ENCODE measurements around the genes PLA2G2C and VWA5B1.

- RRBS: 86% methylated on average over 14 of the region's 40 CpGs
These were observed 13.9 kb downstream of the SLC66A1 start for GRCh38 chr1:19325675-19326767.

GRCh38 chr1:19338869-19339725, 27.0 kb downstream of the SLC66A1 start:
- RRBS: 81% methylated on average over 5 of the region's 32 CpGs

DNA sequence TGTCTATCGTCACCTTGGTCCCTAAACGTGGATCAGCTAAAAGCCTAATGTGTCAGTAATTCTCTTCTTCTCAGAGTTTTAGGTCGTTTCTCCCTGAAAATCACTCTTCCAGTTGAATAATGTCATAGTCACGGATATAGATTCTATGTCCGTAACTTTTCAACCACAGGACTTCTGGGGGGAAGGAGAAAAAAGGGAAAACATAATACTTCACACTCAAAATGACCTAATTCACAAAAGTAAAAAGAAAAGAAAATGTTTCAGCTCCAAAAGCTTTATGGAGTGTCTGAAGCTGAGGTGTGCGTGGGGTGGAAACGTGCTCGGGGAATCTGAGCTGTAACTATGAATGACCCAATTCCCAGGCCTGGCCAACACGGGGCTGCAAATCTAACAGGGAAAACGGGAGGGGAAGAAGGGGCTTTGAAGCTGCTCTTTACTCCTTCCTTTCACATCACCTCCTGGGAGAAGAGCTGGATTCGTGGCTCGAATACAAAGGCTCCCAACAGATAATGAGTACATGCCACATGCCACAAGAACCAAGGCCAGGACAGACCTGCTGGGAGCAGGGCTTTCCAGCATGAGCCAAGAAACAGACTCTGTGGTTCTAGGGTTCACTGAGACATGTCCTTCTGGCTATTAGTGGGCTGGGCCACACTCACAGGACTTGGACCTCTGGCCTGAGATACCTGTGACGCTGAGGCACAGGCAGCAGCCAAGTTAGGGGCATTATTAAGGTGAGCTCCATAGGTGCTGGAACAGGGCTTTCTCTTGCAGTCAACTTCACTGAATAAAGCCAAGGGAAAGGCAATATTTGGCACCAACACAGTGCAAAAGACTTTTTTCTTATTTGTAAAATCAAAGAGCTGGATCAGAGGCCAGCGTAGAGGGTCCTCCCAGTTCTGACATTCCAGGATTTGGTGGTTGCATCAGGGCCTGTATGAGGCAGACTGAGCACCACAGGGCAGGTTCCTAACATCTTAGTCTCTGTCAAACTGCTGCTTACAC, 51.5 kb downstream of the SLC66A1 start:
- RRBS: no CpG with 5 or more reads among the region's 14 CpGs

- RRBS: no CpG with 5 or more reads among the region's 28 CpGs
These were observed 47.5 kb downstream of the CAPZB start for GRCh38 chr1:19437562-19438439.

DNA sequence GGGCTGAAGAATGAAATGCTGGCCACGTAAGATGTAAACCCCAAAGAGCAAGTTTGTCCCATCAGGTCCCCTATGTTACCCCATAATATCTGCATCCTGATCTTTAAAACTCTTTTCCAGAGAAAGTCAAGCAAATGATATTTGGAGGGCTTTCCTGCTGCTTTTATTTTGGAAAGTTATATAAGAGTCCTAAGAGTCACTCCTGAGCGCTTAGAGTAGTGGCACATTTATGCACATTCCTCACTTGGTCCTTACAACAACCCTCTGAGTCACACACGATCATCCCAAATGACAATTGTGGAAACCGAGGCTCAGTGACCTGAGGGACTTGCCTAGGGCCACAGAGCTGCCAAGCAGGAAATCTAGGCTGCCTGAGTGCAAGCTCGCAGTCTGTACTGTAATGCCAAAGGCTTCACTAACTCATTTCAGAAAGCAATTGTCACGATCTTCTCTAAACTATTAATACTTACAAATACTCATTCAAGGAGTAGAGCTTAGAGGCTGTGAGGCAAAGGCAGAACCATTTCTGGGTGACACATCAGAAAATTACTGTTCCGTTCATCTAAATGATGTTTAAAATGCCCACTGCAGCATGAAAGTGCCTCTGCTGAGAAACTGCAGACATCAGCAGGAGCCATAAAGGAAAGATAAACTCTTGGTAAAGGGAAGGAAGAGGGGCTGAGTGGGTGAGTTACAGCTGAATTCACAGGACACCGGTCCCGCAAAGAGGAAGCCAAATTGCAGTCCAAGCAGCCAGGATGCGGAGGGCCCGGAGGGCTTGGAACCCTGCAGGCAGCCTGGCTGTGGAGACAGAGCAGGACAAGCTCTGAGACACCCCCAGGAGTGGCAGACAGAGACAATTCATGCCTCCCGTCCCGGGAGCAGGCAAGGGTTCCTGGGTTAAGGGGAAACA, 30.8 kb downstream of the CAPZB start:
- RRBS: 8% methylated on average over 6 of the region's 13 CpGs

DNA sequence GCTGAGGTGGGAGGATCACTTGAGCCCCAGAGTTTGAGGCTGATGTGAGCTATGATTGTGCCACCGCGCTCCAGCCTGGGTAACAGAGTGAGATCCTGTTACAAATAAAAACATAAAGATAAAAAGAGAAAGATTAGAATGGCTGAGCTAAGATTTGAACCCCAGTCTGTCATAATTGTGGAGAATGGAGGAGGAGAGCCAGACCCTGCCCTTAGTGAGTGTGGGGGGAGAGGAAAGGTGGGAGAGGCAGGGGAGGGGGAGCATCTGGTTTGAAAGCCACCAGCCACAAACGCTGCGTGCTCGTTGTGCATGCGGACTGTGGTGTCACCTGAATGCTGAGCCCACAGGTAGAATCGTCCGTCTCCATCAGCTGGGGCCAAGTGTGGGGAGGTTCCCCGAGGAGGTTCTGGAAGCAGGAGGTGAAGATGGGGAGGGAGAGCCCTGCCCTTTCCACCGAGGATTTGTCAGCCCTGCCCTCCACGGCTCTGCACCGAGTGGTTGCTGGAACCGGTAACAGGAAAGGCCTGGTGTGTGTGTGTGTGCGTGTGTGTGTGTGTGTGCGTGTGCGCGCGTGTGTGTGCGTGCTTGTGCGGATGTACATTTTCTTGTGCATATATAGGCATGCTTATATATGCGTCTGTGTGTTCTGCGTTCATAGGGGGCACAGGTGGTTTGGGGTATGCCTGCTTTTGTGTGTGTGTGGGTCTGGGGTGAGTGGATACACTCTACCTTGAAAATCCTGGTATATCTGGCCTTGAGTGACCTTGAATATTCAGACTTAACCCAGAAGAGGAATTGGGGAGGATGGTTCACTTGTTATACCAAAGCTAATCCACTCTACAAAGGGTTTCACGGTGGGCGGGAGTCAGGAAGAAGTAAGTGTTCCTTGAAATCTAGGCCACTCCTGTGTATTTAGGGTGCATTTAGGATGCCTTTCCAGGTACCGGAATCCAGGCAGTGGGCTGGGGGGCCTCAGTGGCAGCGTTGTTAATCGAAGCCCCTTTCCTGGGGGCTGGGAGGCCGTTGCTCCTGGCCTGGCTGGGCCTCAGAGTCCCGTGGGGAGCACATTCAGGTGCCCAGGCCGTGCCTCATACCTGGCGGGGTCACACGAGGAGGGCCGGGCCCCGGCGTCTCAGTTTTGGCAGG, 3.6 kb downstream of the NBL1 start:
- RRBS: 19% methylated on average over 2 of the region's 35 CpGs

GRCh38 chr1:19682325-19682851, 17.7 kb downstream of the HTR6 start:
- RRBS: no CpG with 5 or more reads among the region's 5 CpGs

DNA sequence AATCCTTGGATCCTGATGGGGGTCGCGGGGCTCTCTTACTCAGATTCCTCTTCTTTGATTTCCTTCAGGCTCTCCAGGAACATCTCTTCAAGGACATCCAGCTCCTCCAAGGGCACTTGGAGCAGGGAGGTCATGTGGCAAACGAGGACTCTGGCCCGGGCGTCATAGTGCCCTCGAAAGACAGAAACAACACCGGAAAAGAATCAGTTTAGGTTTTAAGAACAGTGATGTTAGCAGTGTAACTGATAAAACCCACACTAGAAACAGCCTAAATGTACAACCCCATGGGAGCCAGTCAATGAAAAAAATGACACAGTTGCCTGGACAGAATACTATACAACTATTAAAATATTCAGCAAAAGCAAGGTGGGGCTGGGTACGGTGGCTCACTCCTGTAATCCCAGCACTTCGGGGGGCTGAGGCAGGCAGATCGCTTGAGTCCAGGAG, 44.1 kb downstream of the TMCO4 start:
- RRBS: 100% methylated on average over 3 of the region's 10 CpGs

DNA sequence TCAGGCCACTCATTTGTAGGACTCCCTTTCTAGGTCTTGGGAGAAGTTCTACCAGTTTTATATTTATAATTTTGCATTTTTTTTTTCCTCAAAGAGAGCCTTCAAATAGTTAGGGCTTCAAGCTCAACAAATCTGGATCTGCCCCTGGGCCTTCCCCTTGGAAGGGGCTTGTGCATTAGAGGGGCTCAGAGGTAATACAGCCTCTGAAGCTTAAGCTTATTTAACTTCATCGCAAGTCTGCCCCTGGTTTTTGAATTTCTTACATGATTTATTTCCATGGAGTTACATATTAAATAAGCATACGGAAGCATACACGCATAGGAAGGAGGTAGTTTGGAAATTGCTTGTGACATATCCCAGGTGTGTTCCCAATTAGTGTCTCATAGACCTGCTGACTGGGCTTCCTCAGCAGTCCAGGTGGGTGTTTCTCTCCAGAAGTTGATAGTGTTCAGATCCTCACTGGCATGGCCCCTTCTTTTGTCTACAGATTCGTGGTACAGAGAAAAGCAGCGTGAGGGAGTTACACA, 14.9 kb downstream of the OTUD3 start:
- RRBS: no CpG with 5 or more reads among the region's 5 CpGs

DNA sequence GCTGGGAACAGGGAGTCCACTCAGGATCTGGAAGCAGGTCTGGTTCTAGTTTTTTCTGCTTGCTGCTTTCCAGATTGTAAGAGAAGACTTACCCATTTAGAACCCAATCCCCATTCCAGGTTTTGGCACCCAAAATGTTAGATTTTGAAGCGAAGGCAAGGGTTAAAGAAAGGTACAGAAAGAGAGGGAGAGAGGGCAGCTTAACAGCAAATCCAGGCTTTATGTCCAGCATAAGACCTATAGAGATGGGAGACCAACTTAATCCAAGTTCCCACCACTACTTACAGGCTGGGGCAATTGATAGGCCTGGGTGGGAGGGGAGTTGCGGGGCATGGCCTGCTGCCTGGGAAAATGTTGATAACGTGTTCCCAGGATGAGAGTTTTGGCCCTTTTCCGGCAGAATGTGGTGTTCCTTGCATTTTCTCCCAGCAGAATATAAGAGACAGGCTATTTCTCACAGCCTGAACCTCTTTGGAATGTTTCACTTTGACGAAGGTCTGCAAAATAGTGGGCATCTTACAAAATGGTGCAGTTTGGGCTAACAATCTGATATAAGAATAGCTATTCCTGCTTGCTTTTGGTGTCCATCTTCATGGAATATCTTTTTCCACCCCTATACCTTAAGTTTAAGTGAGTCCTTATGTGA, 34.9 kb upstream of the PLA2G5 start:
- RRBS: no CpG with 5 or more reads among the region's 5 CpGs

- RRBS: no CpG with 5 or more reads among the region's 2 CpGs
These were observed 4.7 kb upstream of the PLA2G2D start for GRCh38 chr1:20124109-20124403.

DNA sequence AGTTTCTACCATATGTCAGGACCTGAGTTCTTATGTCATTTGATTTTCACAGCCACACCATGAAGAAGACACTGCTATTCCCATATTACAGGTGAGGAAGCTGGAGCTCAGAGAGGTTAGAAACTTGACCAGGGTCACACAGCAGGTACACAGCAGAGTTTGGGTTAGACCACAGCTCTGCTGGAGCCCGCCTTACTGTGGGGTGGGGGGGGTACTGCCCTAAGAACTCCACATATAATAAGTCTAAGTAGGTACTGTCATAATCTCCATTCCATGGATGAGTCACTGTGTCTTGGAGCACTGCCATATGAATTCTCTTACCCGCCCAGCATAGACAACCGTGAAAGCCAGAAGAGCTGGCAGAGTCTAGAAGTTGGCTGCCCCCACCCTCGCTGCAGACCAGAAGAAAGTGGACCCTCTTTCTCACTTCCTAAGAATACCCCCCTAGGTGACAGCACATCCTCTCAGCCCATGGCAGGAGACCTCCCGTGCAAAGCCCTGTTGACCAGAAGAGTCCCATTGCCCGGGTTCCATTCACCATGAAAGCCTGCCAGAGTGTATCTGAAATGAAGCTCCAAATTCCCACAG, 5.2 kb upstream of the PLA2G2D start:
- RRBS: no CpG with 5 or more reads among the region's 6 CpGs

DNA sequence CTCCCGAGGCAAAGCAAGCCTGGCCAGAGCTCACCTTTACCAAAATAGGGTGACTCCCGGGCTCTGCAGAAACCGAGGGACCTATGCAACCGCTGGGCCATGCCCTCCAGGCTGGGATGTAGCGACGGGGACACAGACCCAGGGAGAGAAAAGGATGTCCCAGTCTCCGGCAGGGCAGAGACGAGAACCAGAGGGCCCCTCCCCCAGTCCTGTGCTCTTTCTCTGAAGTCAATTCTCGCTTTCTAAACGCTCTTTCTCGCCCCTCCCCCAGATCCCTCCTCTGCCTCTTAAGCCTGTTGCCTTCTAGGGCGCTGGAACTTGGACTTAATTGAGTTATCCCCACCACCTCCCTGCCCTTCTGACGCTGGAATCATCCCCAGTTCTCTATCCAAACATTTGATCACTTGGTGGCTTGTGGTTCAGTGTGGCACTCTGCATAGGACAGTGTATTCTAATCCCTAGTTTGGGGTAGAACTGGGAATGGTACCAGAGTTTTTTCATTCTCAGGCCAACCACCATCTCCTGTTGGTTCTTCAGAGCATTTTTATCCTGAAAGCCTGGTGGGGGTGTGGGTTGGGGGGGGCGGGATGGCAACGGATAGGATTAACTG, at the start of gene PLA2G2C:
Gene PLA2G2C (minus strand): TSS at position 193 of the 610 bp plus-strand sequence.
- RRBS: 1% methylated on average over 4 of the region's 15 CpGs

DNA sequence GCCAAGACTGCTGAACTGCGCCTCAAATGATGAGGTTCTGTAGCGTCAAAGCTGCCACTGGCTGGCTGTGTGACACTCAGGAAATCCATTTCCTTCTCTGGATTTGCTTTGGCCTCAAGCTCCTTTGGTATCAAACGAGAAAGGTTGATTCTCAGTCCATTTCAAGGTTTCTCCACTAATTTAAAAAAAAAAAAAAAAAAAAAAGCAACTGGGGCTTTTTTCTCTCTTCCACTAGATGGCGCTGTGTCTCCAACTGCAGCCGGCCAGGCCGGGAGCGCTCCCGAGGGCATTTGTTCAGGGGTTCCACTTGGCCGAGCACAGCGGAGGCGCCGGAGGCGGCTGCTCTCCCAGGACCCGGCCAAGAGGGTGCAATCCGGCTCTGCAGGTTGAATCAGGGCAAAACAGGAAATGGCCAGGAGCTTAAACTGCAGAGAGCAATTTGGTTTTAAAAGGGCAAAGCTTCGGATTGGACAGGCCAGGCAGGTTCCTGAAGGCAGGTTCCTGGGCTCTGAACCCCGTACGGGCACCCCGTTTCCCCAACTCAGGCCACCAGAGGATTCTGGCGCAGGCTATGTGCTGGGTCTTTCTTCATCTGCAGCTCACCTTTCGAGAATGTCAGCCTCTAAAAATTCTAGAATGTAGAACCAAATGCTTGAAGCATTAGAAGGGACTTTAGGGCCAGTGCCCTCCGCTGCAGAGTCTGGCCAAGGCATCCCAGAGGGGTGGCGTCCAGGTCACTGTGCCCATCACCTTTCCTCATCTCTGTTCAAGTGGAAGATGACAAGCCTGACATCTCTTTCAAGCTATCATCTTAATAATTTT, 26.7 kb upstream of the PLA2G2C start:
- RRBS: 2% methylated on average over 7 of the region's 23 CpGs

DNA sequence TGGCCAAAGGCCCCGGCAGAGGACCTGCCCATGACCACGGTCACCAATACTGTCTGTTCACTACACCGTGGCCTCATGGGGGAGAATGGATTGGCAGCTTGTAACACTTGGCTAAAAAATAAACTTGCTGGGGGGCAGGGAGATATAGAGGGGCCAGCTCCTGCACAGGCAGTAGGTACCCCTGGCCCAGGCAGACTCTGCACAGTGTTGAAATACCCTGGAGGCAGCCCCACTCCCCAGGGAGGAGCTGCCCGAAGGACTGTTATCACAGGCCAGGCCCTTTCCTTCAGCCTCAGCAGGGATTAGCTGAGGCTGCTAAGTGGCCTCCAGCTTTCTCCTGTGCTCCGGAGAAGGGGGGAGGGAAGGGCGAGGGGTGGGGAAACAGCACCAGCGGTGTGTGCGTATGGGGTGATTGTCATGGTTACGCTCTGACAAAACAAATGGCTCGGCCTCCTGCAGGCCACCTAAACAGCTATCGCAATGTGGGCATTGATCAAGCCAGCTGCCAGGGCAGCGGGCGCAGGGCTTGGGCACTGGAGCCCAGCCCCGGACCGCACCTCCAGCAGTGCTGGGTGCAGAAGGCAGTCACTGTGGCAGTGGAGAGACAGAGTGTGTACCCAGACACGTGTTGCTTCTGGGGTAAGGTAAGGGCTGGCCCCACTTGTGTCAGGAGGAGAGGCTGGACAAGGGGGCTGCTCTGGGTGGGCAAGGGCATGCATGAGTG, at the start of gene VWA5B1:
Gene VWA5B1 (plus strand): TSS at position 431 of the 724 bp plus-strand sequence.
- RRBS: no CpG with 5 or more reads among the region's 16 CpGs

DNA sequence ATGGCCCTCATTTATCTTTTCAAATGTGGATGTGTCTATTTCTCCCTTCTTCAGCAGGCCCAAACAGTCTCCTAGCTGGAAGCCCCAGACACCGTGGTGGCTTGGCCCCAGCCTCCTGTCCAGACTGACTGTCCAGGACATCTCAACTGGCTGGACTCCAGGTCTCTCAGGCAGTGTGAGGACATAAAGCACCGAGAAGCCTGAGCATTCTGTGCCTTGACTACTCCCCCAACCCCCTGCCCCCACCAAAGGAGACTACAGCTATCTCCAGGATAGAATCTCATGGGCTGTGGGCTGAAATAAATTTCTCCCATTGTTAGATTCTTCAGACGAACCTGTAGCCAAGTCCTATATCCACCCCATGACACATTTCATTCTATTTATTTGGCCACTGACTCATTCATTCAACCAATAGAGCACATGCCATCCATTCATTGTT, 11.4 kb downstream of the VWA5B1 start:
- RRBS: no CpG with 5 or more reads among the region's 3 CpGs

DNA sequence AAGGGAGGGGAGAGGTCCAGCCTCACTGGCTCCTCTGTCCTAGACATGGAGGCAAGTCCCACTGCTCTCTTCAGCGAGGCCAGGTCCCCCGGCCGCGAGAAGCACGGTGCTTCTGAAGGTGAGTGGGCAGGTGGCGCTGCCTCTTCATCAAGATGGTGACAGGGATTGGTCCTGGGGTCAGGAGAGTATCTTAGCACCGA, 59.3 kb downstream of the VWA5B1 start:
- RRBS: no CpG with 5 or more reads among the region's 7 CpGs

- RRBS: no CpG with 5 or more reads among the region's 16 CpGs
These were observed 81.7 kb downstream of the CAMK2N1 start for GRCh38 chr1:20404119-20404980.

GRCh38 chr1:20479679-20480084, 6.3 kb downstream of the CAMK2N1 start:
- RRBS: no CpG with 5 or more reads among the region's 1 CpG

DNA sequence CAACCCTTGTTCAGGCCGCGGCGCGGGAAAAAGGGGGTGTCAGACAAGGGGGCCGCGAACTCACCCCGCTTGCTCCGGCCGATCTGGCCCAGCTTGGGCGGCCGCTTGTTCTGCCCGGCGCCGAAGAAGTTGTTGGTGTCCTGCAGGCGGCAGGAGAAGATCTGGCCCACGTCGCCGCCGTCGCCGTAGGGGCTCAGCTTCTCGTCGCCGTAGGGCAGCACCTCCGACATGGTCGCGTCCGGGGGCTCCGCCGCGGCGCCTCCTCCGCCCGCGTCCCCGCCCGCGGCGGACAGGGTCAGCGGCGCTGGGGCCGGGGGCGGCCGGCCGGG, 896 bp downstream of the CAMK2N1 start:
- RRBS: 1% methylated on average over 21 of the region's 45 CpGs

All from foreskin fibroblast (primary cell).